Measurements from ENCODE around the gene ECT2L.

DNA sequence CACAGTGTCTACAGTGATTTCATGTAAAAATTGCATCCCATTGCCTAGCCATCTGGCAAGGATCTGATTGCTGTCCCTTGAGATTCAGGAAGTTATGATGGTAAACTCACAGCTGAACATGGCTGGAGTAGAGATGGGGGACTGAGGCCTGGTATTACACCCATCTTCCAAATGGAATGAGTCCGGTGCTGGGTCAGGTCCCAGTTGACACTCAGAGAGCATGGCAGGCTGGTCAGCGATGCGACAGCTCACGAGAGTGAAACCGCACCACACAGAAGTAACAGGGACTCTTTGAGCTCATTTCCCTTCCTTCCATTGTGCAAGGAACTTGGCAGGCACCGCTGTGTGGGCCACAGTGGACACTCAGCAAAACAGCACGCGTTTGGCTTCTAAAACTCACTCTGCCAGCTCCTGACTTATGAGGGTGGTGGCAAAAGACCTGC, 142.3 kb upstream of the TNFAIP3 start:
- PRO-cap: no peak

GRCh38 chr6:137811892-137812278, 55.2 kb upstream of the TNFAIP3 start:
- PRO-cap: no peak

GRCh38 chr6:137849214-137849771, 17.8 kb upstream of the TNFAIP3 start:
- PRO-cap: no peak

DNA sequence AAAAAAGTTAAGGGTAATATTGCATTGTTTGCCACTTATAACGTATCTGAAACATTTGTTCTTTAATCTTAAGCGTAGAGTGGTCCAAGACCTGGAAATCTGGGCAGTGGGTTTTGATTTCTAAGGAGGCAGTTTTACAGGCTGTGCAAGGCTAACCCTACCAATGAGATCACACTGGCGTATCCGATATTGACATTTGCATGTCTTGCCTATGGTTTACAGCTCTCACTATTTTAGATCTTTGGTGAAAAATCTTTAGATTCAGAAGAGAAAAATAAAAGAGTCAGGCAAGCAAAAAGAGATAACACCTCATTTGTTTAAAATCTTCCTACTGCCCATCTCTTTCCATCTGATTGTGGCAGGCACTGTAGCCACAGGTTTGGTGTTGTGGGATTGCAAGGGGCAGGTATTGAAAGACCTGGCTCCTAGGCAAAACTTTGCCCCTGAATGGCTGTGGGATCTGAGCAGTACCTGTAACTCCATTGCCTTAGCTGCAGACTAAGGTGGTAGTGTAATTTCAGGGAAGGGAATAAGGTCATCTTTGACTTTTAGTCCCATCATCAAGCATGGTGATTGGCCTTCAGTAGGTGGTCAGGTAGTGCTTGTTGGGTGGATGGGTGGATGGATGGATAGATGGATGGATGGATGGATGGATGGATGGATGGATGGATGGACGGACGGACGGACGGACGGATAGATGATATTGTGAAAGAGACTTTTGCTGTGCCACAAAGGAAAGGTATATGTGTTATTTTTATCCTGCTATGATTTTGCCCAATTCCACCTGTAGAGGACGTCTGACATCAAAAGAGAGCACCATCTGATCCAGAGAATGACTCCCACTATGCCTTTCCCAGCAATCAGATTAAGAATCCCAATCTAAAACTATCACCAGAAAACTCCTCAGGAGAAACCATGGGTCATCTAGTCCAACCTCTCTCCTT, 1.9 kb downstream of the TNFAIP3 start:
- PRO-cap: no peak

DNA sequence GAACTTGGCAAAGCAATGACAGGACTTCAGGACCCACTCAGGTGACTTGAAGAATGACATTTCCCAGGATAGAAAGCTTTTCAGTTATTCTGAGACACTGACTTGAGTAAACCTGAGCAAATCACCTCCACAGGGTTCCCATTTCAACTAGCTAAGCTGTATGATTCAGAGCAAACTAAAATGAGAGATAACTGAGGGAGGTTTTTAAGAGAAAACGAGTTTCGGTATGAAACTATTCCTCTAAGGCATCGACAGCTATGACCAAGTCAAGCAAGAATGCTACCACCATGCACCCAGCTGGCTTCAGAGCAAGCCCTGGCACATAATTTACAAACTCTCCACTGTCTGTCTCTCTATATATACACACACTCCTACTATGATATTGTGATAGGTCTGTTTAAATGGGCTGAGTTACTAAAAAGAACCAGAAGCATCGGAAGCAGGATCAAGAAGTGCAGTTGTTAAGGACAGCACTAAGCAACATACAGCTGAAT, 75.3 kb downstream of the PERP start:
- PRO-cap: no peak

- PRO-cap: unidirectional peak, plus-strand start at chr6:138106058; unidirectional peak, plus-strand start at chr6:138106357
Observed at GRCh38 chr6:138105802-138106768, 1.1 kb downstream of the PERP start.

- PRO-cap: no peak
Observed at GRCh38 chr6:138439361-138440069, 35.5 kb downstream of the HEBP2 start.

- PRO-cap: no peak
Observed at GRCh38 chr6:138498536-138498994, 729 bp downstream of the NHSL1 start.

- PRO-cap: no peak
Observed at GRCh38 chr6:138592802-138593760, 93.8 kb upstream of the NHSL1 start.

DNA sequence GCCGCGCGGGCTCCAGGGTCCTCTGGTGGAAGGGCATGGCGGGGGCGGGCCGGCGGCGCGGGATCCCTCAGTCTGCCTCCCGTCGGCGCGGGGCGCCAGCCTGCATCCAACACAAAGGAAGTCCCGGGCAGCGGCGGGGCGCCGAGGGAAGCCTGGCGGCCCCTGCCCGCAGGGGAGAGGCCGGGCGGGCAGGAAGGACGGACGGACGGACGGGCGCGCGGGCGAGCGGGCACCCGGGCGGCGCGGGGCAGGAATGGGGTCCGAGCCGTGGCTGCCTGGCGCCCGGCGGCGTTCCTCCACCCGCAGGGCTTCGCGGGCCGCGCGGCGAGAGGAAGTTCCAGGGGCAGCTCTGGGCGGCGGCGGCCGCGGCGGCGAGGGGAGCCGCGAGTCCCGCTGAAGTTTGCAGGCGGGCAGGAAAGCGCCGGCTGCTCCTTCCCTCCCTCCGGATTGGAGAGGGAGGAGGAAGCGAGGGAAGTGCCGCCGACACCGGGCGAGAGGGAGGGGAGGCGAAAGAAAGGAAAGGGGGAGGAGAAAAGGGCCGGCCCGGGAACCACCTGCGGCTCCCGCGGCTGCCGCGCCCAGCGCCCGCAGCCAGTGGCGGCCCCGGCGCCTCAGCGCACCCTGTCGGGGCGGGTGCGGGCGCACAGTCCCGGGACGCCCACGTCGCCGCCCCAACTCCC, 80.7 kb upstream of the CCDC28A start:
- PRO-cap: bidirectional peak, plus-strand start at position 526 of the sequence, minus-strand start at position 449 of the sequence

GRCh38 chr6:138718942-138719590, 54.5 kb upstream of the CCDC28A start:
- PRO-cap: no peak

DNA sequence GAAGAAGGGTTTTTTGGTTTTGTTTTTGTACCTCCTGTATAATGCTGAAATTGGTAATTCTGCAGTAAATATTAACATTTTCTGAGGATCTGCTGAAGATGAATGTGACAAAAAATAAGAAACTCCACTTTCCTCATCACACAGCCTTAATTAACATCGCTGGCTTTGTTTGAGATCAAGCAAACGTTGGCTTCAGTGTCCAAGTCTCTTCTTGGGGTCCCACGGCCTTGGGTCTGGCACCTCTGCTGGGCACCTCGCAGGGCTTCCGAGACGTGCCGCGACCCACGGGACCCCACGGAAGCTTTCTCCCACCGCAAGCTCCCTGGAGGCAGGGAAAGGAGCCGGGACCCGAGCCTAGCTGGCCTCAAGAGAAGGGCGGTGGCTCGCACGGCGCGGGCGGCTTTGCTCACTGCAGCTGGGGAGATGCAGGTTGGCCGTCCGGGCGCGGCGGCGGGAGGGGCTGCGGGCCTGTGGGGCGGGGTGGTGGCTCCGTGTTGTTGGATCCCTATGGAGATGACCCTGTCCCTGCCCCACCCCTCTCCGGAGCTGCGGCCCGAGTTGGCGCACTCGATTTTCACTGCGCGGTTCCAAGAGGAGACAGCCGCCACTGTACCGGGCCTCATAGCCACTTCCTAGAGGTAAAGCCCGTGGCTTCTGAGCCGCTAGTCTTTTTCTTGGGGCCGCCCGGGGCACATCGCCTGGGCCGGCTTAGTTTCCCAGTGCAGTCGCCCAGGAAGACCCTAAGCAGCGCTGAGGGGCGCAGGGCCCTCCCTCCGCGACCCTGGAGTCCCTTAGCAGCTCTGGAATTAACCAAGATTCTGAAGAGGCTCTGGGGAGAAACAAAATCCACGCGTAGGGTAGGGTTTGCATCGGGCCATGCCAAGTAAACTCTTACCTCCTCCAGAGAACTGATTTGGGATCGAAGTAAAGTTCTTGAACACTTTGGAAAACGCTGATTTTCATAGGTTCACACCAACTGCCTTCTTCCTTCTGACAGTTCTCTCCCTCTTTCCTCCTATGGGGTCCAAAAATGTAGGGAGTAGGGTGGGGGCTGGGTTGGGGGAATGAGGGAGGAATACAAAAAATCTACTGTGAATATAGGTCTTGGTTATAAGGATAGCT, at the start of gene ECT2L:
Gene ECT2L (plus strand): TSS at position 533 of the 1,122 bp plus-strand sequence.
- PRO-cap: no peak

GRCh38 chr6:138814024-138814775, 18.3 kb downstream of the ECT2L start:
- PRO-cap: no peak

- PRO-cap: no peak
Observed at GRCh38 chr6:138989032-138989450, 988 bp upstream of the REPS1 start.

DNA sequence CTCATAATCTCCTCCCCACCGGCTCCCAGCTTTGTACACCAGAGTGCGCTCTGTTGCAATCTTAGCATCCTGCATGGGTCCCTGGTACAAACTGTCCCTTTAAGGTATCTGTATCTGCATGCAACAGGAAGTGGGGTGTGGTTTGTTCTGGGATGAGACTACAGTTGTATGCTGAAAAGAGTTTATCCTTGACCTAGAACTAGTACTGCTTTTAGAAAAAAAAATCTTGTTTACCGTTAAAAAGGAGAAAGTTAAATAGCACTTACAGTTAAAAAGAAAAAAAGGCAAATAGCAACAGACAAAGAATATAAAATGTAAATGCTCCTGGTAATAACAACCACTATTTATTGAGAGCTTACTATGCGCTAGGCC, 9.9 kb upstream of the HECA start:
- PRO-cap: no peak

- PRO-cap: no peak
Observed at GRCh38 chr6:139136887-139137444, 2.1 kb downstream of the HECA start.

DNA sequence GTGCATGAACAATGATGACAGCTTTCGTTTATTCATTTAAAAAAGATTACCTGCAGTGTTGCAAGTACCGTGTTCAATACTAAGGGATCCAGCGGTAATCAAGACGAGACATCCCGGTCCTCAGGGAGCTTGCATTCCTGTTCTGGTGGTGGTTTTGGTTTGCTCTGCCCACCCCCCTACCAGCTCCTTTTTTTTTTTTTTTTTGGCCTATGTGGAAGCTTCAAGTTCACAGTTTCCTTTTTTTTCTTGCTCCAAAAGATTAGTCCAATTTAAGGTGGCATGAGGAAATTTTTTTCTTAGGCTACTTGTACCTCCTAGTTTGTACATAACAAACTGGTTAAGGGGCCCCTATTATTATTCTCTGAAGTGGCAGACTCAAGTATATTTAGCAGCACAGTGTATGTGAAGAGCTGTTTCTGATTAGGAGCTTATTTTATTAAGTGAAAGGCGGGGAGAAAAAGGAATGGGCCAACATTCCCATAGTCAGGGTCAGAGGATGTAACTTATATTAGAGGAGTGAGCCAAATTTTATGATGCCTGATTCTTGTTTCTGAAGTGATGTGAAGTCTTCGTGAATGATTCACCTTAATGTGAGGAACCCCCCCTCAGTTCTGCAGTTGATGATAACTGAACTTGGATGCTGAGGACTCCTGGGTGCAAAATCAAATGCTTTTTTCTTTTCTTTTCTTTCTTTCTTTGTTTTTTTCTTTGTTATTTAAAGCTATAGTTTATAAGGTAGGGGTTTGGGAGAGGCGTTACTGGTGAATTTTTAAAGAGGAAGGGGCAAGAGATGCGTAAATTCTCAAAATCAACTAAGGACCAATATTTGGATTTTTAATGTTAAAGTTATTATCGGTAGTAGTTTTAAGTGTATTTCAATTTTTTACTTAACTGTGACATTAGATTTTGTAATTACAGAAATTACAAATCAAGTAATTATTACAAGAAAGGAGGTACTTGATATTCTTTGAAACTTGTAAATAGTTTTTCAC, 2.9 kb downstream of the HECA start:
- PRO-cap: no peak

- PRO-cap: no peak
Observed at GRCh38 chr6:139161809-139162708, 27.2 kb downstream of the HECA start.

DNA sequence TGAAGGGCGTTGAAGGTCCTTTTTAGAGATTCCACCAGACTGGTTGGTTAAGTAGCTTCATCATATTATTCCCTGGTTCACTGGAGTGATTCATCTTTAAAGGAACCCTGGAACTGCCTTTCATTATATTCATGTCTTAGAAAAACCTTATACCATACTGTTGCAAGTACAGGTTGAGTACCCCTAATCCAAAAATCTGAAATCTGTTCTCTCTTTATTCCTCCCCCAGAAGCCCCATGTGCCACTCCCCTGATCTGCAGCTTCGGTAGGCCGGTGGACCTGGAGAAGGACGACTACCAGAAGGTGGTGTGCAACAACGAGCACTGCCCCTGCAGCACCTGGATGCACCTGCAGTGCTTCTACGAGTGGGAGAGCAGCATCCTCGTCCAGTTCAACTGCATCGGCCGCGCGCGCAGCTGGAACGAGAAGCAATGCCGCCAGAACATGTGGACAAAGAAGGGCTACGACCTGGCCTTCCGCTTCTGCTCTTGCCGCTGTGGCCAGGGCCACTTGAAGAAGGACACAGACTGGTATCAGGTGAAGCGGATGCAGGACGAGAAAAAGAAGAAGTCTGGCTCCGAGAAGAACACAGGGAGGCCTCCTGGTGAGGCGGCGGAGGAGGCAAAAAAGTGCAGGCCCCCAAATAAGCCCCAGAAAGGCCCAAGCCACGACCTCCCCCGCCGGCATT, 31.3 kb downstream of the HECA start:
- PRO-cap: no peak

- PRO-cap: no peak
Observed at GRCh38 chr6:139219270-139219788, 72.5 kb downstream of the TXLNB start.